ENCODE measurements around a stretch of chr10.

DNA sequence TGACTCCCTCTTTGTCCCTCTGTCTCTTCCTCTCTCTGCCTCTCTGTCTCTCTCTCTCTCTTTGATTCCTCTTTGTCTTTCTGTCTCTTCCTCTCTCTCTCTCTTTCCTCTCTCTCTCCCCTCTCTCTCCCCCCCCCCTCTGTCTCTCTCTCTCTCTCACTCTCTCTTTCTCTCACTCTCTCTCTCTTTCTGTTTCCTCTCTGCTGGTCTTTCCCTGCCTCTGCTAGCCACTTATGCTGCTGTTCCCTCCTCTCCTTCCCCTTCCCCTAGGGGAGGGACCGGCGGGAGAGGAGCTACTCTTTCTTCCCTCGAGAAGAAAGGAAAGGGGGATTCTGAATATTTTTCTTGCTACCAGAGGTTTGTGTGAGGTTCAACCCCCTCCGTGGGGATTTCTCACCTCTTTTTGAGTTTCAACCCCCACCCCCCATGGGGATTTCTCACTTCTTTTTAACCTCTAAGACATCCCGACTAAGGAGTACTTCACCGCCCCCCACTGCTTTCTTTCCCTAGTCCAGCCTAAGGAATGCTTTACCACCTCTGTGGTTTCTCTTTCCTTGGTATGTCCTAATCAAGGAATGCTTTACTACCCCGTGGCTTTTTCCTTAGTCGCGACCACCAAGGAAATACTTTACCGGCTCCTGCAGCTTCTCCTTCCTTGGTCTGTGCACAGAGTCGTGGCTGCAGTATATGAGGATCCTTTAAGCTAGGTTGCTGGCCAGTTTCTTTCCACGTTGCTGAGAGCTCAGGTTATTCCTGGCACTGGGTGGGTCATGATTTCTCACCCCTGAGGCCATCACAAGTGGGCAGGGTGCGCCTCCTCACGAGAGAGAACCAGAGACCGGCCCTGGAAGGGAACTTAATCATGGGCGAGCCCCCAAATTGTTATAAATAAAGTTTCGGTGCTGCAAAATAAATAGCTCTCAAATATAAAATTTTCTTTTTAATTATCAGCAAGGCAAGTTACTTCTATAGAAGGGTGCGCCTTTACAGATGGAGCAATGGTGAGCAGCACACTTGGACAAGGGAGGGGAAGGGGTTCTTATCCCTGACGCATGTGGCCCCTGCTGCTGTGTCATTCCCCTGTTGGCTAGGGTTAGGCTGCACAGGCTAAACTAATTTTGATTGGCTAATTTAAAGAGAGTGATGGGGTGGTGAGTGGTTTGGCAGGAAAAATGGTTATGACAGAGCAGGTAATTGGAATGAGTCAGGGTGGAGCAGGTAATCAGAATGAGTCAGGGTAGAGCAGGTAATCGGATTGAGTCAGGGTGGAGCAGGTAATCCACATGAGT, 149.5 kb downstream of the LYZL1 start:
- PRO-cap = no peak

GRCh38 chr10:29453118-29453647, 164.3 kb downstream of the LYZL1 start:
- PRO-cap = no peak

GRCh38 chr10:29629833-29630879, 4.6 kb downstream of the SVIL start:
- PRO-cap = no peak

GRCh38 chr10:29635625-29636029, 856 bp upstream of the SVIL start:
- PRO-cap = no peak

DNA sequence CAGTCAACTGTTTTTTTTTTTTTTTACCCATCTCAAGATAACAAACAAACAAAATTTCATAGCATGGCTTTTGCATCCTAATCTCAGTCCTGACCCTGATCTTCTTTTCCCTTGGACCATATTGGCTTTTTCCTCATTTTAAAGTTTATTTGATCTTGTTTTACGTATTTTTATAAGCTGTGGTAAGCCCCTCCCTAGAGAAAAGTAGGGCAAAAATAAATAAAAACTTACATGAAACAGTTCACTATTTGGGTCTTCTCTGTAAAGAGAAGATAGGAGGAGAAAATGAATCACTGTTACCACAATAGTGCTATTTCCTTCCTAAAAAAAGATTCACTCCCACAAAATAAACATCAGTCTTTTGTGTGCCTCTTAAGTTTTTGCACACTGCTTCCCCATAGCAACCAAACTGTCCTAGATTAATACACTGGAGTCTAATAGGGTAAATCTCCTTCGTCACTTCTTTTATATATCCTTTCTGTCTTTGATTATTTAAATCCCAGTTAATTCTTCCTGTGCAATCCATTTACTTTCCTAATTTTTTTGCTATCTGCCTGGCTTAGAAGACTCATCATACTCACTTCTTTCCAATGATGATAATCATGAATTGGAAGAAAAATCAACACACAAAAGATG, 1.4 kb upstream of the SVIL start:
- PRO-cap = no peak

GRCh38 chr10:29640239-29641100, 5.7 kb upstream of the SVIL start:
- PRO-cap = no peak

GRCh38 chr10:29692147-29692610, 57.4 kb upstream of the SVIL start:
- PRO-cap = no peak

- PRO-cap = no peak
Measured at GRCh38 chr10:29731572-29732483, 97.1 kb upstream of the SVIL start.

DNA sequence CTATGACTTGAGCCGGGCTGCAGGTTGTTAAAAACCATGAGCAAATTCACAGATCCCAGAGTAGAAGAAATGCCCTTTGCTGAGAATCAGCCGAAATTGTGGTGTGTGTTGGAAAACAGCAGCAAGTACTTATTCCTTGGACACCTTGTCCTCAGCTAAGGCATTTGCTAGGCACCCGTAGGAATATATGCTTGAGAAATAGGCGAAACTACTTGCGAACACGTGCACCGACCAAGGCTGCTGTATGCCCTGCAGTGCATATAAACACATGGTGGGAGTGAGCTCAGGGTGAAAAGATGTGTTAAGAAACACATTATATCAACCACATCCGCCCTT, 199.3 kb downstream of the JCAD start:
- PRO-cap = no peak

DNA sequence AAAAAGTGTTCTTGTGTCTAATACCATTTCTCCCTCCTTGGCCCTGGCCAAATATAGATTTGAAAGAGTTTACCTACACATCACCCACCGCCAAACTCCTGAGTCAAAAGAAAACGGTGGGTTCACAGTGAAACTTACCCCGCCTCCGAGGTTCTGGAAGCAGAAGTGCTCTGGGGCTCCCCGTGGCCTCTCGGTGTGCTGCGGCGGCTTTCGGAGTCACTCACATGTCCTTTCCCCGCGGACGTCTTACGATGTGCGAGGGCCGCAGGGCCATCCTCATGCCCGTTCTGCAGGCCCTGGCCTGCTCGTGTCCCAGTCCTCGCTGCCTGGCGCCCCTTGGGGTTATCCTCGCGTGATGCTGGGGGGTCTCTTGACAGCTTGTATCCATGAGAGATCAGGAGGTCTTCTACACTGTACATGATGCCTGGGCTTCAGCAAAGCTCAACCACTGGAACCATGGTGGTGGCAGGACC, 12.0 kb downstream of the JCAD start:
- PRO-cap = unidirectional peak, plus-strand start at position 194 of the sequence

GRCh38 chr10:30056975-30057833, 2.2 kb downstream of the JCAD start:
- PRO-cap = no peak

DNA sequence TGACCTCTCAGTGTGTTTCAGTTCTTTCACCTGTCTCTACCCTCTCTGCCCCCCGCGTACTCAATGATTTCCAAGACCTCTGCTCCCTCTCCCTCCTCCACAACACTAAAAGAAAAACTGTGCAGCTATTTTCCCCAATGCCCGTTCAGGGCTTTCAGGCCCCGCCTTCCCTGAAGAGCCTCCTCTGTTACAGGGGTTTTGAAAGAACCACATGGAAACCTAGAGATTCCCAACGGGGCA, 128.7 kb downstream of the MTPAP start:
- PRO-cap = no peak

GRCh38 chr10:30432638-30433739, 995 bp upstream of the MAP3K8 start:
- PRO-cap = unidirectional peak, plus-strand start at chr10:30433200; unidirectional peak, plus-strand start at chr10:30433345; bidirectional peak, plus-strand start at chr10:30433435, minus-strand start at chr10:30433400; unidirectional peak, minus-strand start at chr10:30433589

DNA sequence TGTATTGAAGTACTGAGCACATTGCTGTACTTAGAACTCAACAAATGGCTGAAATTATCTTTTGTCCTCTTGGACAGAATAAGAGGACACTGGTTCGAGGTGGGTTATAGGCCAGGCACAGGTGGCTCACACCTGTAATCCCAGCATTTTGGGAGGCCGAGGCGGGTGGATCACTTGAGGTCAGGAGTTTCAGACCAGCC, 10.9 kb downstream of the MAP3K8 start:
- PRO-cap = no peak

GRCh38 chr10:30458038-30458322, 24.0 kb downstream of the MAP3K8 start:
- PRO-cap = no peak

GRCh38 chr10:30497712-30498031, 63.7 kb downstream of the MAP3K8 start:
- PRO-cap = no peak

GRCh38 chr10:30583736-30584334, 45.7 kb downstream of the LYZL2 start:
- PRO-cap = bidirectional peak, plus-strand start at chr10:30583893, minus-strand start at chr10:30583806

DNA sequence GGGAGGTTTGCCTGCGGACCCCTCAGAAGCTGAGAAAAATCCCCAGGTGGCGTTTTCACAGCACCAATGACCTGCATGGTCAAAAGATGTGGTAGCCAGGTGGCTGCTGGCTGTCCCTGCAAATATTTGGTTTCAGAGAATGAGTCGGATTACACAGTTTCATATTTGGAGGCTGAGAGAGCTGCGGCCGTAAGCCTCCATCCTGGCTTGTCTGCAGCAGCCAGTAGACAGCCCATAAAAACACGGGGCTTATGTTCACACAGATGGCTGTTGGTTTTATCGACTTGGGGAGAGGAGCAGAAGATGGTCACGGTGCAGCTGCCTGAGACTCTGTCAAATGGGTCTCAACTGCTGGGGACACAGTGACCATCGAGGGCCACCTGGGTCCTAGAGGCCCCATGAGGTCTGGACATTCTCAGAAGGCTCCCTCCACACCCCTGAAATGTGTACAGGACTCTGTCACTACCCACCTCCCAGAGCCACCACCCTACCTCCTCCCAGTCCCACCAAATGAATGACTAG, 153.6 kb upstream of the LYZL2 start:
- PRO-cap = no peak

DNA sequence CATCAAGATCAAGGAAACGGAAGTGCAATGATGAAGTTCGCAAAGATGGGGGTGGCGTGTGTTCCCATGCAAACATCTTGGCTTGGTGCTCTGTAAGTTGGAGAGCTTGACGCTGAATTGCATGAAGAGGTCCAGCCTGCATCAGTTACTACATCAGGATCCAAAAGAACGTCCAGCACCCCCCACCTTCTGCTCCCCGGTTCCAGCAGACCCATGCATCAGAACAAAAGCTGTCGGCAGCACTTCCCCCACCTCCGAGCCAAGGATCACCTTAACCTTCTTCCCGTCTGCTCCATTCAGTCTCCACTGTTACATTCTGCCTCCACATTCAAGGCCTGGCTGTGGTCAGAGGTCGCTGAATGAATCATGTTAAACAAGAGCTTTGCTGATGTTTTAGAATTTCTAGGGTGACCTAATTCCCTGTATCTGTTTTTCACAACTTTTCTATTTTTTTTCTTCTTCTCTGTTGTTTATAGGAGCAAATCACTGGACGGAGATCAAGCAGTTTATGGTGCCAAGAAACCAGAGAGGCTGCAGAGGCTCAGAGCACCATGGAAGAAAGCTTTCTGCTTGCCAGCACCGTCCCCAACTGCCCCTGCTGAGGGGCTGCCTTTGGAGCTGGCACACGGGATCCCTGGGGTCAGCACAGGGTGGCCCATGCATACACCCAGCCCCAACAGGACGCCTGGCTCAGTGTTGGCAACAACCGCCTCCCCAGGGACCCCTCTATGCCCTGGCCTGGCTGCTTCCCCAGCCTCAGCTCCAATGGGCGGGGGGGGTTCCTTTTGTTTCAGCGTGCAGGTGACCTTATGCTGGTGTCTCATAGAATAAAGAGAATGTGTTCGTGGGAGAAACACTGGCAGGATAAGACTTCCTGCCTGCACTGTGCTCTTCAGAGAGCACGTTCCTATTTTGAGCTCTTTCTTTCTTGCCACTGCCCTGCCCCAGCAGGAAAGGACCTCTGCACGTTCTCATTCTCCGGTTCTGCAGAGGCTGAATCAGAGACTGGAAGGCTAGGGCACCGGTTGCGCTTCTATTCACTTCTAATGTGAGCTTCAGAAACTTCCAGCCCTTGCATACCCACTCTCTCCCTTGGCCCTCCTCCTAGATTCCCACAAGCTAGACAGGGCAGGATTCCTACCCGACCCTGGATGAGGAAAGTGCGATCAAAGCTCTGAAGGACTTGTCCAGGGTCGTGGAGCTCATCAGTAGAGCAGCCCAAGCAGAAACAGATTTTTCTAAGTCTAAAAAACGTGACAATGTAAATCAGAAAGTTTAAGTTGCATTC, 182.7 kb upstream of the LYZL2 start:
- PRO-cap = no peak

DNA sequence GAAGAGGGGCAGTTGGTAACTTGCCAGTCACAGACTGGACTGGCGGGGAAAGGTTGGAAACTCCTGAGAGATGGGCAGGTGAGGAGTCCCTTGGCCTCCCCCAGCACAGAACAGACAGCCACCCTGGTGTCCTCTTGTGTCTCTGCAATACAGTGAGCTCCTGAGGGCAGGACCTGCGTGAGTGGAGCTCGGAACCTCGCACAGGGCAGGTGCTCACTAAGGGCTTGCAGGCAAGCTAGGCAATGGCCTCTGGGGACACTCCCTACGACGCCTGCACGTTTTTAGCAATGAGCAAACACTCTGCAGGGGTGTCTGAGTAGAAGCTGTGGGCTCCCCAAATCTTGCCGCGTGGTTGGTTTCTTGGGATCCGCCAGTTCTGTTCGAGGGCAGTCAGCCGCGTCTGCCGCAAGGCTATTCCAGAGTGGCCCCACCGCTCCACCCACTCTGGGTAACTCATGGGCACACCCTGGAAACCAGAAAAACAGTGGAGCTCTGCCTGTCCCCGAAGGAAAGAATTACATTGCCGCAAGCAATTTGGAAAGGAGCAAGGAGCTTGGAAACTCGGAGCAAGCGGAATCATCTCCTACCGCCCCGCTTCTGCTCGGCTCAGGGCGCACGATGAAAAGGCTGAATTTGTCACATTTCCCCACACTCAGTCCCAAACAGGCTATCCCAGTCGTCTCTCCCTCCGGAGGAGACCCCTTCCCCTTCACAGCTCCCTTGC, 189.3 kb upstream of the LYZL2 start:
- PRO-cap = no peak